ENCODE measurements around the genes OR4M2, OR4N4, GOLGA6L26 and GOLGA8S.

DNA sequence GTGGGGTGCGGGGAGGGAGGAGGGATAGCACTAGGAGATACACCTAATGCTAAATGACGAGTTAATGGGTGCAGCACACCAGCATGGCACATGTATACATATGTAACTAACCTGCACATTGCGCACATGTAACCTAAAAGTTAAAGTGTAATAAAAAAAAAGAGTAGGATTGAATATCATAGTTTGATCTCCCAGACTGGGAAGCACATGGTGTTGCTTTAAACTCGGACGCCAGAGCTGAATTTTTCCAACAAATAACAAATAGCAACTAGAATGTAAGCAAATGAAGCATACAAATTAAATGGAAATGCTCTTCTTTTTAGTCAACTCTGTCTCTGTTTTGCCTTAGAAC is 157.1 kb downstream of the GOLGA6L6 start:
CAGE:
- cytosol, long polyA minus RNA = no peak
- cytosol, long polyA plus RNA = no peak
- long polyA plus RNA = no peak
- nucleus, long polyA minus RNA = no peak
- nucleus, long polyA plus RNA = no peak

DNA sequence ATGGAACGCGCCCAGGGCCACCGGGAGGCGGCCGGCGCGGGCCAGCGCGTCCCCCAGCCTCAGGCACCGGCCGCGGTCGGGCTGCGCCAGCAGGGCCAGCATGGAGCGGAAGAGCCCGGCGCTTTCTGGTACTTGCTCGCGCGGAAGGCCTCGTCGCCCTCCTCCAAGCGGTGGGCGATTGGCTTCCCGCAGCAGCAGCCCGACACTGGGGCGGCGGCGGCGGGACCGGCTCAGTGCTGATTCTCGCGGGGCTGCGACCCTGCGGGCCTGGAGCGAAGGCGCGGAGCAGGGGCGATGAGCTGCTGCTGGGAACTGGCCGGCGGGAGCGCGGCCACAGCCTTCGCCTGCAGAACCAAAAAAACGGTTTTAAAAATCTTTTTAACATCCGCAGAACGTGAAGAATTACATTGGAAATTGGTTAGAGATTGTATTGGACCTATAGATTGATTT is 95.3 kb downstream of the POTEB3 start:
CAGE:
- cytosol, long polyA minus RNA = no peak
- cytosol, long polyA plus RNA = no peak
- long polyA plus RNA = no peak
- nucleus, long polyA minus RNA = no peak
- nucleus, long polyA plus RNA = no peak

DNA sequence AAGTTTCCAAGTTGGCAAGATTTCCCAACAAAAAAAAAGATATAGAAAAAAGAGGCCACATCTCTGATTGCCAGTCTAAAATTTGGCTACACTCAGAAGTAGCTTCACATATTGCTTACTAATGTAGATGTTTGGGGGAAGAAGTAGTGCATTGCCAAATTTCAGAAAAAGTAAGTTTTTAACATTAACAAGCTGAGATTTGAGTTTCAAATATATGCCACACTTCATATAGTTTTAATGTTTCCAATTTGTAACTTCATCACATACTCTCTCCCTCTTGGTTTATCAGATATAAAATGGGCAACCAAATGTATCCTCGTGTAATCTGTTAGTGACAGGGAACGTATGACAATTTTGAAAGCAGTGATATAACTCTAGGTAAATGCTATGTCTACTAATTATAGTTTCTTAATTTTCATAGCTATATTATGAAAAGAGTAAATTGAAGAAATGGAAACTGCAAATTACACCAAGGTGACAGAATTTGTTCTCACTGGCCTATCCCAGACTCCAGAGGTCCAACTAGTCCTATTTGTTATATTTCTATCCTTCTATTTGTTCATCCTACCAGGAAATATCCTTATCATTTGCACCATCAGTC is at the start of gene OR4M2:
TSS of gene OR4M2 (plus strand) at position 353 of the 601 bp plus-strand sequence.
CAGE:
- cytosol, long polyA minus RNA = no peak
- cytosol, long polyA plus RNA = no peak
- long polyA plus RNA = no peak
- nucleus, long polyA minus RNA = no peak
- nucleus, long polyA plus RNA = no peak

GRCh38 chr15:22094165-22094720 is at the start of gene OR4N4:
OR4N4 (plus strand) TSS chr15:22094522.
CAGE:
- cytosol, long polyA minus RNA = no peak
- cytosol, long polyA plus RNA = no peak
- long polyA plus RNA = no peak
- nucleus, long polyA minus RNA = no peak
- nucleus, long polyA plus RNA = no peak

CAGE:
- cytosol, long polyA minus RNA = no peak
- cytosol, long polyA plus RNA = no peak
- long polyA plus RNA = no peak
- nucleus, long polyA minus RNA = no peak
- nucleus, long polyA plus RNA = no peak
Observed at GRCh38 chr15:22257162-22258234, 163.2 kb downstream of the OR4N4 start.

CAGE:
- cytosol, long polyA minus RNA = no peak
- cytosol, long polyA plus RNA = no peak
- long polyA plus RNA = no peak
- nucleus, long polyA minus RNA = no peak
- nucleus, long polyA plus RNA = no peak
Observed at GRCh38 chr15:22262345-22263098, 168.2 kb downstream of the OR4N4 start.

DNA sequence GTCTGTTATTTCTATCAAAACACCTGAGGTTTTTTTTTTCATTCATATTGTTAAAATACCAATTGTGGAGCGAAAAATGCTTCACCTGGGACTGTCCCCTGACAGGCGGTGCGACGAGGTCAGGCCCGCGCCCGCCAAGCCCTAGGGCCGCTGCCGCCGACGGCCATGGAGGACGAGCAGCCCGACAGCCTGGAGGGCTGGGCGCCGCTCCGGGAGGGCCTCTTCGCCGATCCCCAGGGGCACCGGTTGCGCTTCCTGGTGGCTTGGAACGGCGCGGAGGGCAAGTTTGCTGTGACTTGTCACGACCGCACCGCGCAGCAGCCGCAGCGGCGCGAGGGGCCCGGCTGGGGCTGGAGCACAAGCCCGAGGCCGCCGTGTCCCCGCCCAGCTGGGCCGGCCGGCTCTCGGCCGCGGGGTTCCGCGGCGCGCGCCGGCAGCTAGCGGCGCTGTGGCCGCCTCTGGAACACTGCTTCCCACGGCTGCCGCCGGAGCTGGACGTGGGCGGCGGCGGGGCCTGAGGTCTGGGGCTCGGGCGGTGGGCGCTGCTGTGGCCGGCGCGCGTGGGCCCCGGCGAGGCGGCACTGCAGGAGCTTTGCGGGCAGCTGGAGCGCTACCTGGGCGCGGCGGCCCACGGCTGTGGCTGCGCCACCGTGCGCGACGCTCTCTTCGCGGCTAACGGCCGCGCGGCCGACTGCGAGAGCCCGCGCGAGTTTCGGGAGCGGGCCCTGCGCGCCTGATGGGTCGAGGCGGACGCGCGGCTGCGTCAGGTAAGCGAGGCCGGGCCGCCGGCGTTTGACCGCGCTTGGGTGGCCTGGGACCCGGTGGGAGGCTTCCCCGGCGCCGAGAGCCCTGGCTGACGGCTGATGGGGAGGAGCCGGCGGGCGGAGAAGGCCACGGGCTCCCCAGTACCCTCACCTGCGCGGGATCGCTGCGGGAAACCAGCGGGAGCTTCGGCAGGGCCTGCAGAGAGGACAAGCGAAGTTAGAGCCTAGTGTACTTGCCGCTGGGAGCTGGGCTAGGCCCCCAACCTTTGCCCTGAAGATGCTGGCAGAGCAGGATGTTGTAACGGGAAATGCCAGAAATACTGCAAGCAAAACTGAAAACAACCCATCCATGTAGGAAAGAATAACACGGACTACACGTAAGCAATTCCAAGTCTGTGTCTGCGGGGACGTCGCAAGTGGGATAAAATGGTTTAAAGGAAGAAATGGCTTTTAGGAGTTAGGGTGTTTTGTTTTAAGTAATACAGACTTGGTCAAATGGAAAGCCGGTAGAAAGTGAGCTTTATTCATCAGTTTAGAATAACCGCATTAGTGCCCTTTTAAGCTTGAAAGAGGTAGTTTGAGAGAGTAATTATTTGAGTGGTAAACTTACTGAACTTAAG is 121.8 kb upstream of the NIPA1 start:
CAGE:
- cytosol, long polyA minus RNA = no peak
- cytosol, long polyA plus RNA = no peak
- long polyA plus RNA = no peak
- nucleus, long polyA minus RNA = no peak
- nucleus, long polyA plus RNA = no peak

DNA sequence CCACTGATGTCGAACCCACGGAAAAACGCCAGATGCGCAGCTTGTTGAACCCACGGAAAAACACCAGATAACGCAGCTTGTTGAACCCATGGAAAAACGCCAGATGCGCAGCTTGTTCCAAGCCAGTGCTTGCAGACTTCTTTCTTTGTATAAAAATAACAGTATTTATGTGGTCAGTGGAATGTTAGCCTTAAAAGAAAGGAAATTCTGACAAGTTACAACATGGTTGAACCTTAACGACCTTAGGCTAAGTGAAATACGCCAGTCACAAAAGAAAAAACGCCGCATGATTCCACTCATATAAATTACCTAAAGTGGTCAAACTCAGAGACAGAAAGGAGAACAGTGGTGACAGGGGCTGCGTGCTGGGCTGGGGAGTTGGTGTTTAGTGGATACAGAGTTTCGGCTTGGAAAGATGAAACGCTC is 28.3 kb downstream of the CYFIP1 start:
CAGE:
- cytosol, long polyA minus RNA = no peak
- cytosol, long polyA plus RNA = no peak
- long polyA plus RNA = no peak
- nucleus, long polyA minus RNA = no peak
- nucleus, long polyA plus RNA = no peak

CAGE:
- cytosol, long polyA minus RNA = no peak
- cytosol, long polyA plus RNA = no peak
- long polyA plus RNA = no peak
- nucleus, long polyA minus RNA = no peak
- nucleus, long polyA plus RNA = no peak
Observed at GRCh38 chr15:23311173-23311734, 22.7 kb downstream of the GOLGA6L26 start.

GRCh38 chr15:23333959-23334438 is at the start of gene GOLGA6L26:
GOLGA6L26 (minus strand) TSS chr15:23334196.
CAGE:
- cytosol, long polyA minus RNA = no peak
- cytosol, long polyA plus RNA = no peak
- long polyA plus RNA = no peak
- nucleus, long polyA minus RNA = no peak
- nucleus, long polyA plus RNA = no peak

DNA sequence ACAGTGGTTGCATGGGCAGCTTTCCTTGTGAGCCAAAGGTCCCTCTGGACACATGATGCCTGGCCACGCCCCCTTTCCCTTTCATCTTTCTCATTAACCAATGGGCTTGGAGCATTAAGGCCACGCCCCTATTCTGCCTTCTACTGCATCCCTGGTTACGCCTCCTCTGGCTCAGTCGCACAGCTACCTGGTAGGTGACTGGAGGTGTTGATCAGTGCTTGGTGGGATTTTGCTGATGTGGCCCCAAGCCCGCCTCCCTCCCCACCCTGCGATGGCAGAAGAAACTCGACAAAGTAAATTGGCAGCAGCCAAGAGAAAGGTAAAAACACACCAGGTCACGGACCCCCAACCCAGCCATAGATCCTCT is at the start of gene GOLGA8S:
TSS of gene GOLGA8S (plus strand) at position 174 of the 367 bp plus-strand sequence.
CAGE:
- cytosol, long polyA minus RNA = no peak
- cytosol, long polyA plus RNA = no peak
- long polyA plus RNA = no peak
- nucleus, long polyA minus RNA = no peak
- nucleus, long polyA plus RNA = no peak

GRCh38 chr15:23395083-23395534 is 40.6 kb downstream of the GOLGA8S start:
CAGE:
- cytosol, long polyA minus RNA = no peak
- cytosol, long polyA plus RNA = no peak
- long polyA plus RNA = no peak
- nucleus, long polyA minus RNA = no peak
- nucleus, long polyA plus RNA = no peak

CAGE:
- cytosol, long polyA minus RNA = no peak
- cytosol, long polyA plus RNA = no peak
- long polyA plus RNA = no peak
- nucleus, long polyA minus RNA = no peak
- nucleus, long polyA plus RNA = no peak
Observed at GRCh38 chr15:23399186-23399421, 44.6 kb downstream of the GOLGA8S start.

CAGE:
- cytosol, long polyA minus RNA = no peak
- cytosol, long polyA plus RNA = no peak
- long polyA plus RNA = no peak
- nucleus, long polyA minus RNA = no peak
- nucleus, long polyA plus RNA = no peak
Observed at GRCh38 chr15:23856898-23857398, 169.8 kb upstream of the NDN start.

DNA sequence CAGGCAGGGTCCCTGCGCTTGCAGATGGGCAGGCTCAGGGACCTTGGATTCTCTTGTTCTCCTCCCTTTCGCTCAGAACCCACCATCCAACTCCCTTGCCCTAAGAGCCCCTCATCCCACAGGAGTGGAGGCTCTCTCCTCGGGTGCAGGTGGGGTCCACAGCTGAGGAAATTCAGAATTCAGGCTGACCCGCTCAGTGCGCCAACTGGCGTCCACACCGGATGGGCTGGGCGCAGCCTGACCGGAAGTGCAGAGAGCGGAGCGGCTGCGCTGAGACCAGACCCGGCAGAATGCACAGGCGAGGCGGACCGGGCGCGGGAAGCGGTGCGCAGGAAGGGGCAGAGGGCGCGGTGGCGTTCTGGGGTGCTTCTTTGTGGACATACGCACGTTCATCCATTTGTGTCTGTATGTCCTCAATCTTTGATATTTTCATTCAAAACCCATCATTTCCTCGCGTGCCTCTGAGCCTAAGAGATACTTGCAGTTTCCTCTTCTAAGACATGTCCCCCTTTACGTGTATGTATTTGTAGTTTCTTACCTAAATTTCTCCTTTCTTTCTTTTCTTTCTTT is 210.5 kb upstream of the NDN start:
CAGE:
- cytosol, long polyA minus RNA = no peak
- cytosol, long polyA plus RNA = no peak
- long polyA plus RNA = no peak
- nucleus, long polyA minus RNA = no peak
- nucleus, long polyA plus RNA = no peak

CAGE:
- cytosol, long polyA minus RNA = no peak
- cytosol, long polyA plus RNA = no peak
- long polyA plus RNA = no peak
- nucleus, long polyA minus RNA = no peak
- nucleus, long polyA plus RNA = no peak
Observed at GRCh38 chr15:24956495-24957016, 1.8 kb downstream of the SNRPN start.

GRCh38 chr15:25070234-25070729 is 115.5 kb downstream of the SNRPN start:
CAGE:
- cytosol, long polyA minus RNA = no peak
- cytosol, long polyA plus RNA = no peak
- long polyA plus RNA = no peak
- nucleus, long polyA minus RNA = no peak
- nucleus, long polyA plus RNA = no peak

CAGE:
- cytosol, long polyA minus RNA = no peak
- cytosol, long polyA plus RNA = no peak
- long polyA plus RNA = no peak
- nucleus, long polyA minus RNA = no peak
- nucleus, long polyA plus RNA = no peak
Observed at GRCh38 chr15:25404720-25405278, 34.0 kb downstream of the UBE3A start.

GRCh38 chr15:25439136-25439442 is 265 bp upstream of the UBE3A start:
CAGE:
- cytosol, long polyA minus RNA = no peak
- cytosol, long polyA plus RNA = no peak
- long polyA plus RNA = no peak
- nucleus, long polyA minus RNA = no peak
- nucleus, long polyA plus RNA = no peak

DNA sequence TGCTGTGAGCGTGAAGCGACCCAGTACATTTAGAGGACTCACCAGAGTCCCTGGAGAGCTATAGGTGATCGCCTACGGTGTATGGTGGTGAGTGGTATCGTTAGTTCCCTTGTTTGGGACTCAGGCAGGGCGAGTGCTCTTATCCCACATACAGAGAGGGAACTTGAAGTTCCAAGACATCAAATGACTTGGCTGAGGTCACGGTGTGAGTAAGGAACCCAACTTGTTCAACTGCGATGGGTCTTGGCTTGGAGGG is 178.8 kb downstream of the ATP10A start:
CAGE:
- cytosol, long polyA minus RNA = no peak
- cytosol, long polyA plus RNA = no peak
- long polyA plus RNA = no peak
- nucleus, long polyA minus RNA = no peak
- nucleus, long polyA plus RNA = no peak

Data from keratinocyte (primary cell).